ENCODE measurements around a stretch of chr10.

GRCh38 chr10:73648876-73649449, 6.9 kb downstream of the SYNPO2L start:
- RRBS = no CpG with 5 or more reads among the region's 2 CpGs

DNA sequence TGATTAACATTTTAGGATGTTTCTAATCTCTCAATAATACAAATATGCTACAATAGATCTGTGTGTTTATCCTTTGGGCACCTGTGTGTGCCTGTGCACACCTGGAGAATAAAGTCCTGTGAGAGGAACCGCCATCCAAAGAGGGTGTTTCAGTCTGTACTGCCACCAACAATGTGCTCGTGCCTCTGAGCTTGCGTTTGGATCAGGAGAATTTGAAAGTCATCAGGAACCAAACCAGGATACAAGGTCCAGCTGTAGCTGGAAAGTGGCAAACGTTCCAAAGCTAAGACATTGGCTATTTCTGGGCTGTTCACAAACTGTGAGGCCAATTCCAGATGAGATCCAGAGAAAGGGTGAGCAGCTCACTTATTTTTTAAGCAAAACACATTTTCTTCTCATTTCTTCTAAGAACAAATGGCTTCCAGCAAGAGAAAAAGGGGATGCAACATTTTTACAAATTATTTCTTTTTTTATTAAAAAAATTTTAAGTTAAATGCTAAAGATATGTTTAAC, 4.0 kb upstream of the SYNPO2L start:
- RRBS = no CpG with 5 or more reads among the region's 4 CpGs

- RRBS = no CpG with 5 or more reads among the region's 7 CpGs
Measured at GRCh38 chr10:73763202-73764192, 8.6 kb upstream of the FUT11 start.

DNA sequence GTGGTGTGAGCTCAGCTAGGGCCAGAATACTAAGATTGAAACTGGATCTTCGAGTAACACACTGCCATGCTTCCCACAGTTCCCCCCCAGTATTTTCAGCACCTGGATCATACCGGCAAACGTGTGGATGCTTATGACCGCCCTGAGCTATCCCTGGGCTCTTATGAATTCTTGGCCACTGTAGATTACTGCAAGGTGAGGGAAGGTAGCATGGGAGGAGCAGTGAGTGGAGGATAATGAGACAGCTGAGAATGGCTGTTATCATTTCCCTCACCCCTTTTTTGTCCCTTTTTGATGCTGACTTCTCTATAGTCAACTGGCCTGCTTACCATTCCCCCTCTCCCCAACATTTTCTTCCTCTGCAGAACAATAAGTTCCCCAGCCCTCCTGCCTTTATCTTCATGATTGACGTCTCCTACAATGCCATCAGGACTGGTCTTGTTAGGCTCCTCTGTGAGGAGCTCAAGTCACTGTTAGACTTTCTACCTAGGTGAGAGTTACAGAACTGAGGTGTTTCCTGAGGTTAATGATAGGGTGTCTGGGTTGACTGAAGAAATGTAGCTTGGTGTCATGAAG, 6.3 kb upstream of the FUT11 start:
- RRBS = no CpG with 5 or more reads among the region's 5 CpGs

DNA sequence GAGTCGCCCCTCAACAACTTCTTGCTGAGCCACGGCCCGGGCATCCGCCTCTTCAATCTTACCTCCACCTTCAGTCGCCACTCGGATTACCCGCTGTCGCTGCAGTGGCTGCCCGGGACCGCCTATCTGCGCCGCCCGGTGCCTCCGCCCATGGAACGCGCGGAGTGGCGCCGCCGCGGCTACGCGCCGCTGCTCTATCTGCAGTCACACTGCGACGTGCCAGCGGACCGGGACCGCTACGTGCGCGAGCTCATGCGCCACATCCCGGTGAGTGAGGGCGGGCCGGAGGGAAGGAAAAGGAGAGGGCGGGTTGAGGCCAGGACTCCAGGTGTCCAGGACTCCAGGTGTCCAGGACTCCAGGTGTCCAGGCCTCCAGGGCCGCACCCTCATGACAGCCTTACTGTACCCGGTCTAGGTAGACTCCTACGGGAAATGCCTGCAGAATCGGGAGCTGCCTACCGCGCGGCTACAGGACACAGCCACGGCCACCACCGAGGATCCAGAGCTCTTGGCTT, 756 bp downstream of the FUT11 start:
- RRBS = 2% methylated on average over 22 of the region's 46 CpGs

DNA sequence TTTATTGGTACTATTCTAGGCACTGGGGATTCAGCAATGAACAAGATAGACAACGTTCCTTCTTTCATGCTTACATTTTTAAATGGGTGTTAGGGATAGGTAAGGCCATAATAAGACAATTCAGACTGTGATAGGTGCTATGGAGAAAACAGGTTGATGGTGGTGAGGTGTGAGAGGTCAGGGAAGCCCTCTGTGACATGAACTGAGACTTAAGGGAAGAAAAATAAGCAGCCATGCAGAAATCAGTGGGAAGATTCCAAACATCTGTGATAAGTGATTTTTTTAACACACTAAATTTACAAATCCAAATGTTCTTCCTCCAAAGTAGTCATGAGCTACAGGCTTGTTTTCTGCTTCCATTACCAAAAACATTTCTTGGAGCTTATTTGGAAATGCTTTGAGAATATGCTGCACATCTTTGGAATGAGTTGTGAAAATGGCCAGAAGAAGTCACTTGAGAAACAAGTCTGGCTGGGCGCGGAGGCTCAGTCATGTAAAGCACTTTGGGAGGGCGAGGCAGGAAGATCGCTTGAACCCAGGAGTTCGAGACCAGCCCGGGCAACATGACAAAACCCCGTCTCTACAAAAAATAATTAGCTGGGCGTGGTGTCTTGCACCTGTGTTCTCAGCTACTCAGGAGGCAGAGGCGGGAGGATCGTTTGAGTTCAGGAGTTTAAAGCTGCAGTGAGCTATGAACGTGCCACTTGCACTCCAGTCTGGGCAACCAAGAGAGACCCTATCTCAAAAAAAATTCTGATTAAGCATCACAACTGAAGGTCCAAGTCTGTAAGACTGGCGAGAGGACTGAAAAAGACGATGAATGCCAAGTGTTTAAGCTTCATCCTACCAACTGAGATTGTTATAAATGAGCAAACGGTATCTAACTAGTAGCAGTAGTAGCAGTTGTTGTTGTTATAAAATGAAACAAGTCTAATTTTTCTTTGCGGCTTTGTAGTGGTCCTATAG, 922 bp upstream of the CHCHD1 start:
- RRBS = no CpG with 5 or more reads among the region's 16 CpGs

DNA sequence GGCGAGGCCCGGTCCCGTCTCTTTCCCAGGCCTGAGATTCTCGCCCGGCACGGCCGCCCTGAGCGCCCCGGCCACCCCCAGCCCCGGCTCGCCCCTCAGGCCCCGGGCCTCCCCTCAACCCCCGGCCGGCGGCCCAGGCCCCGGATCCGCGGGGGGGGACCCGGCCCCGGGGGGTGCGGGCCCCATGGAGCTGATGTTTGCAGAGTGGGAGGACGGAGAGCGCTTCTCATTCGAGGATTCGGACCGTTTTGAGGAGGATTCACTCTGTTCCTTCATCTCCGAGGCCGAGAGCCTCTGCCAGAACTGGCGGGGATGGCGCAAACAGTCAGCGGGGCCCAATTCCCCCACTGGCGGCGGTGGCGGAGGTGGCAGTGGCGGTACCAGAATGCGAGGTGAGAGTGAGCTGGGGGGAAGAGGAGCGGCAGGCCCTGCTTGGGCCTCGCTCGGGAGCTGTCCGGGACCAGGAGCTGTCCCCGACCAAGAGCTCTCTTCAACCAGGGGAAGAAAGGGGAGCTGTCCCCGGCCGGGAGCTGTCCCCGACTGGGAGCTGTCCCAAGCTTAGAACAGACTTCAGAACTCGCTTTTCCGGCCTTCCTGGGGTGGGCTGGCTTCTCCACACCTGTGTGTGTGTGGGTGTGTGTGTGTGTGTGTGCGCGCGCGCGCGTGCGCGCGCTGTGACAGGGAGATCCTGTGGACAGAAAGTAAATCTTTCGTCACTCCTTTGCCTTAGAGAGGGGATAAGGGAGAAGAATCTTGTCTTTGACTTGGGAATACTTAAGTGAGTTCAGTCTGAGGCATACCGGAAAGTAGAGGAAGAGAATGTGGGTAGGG, 504 bp downstream of the ZSWIM8 start:
- RRBS = 3% methylated on average over 12 of the region's 57 CpGs

DNA sequence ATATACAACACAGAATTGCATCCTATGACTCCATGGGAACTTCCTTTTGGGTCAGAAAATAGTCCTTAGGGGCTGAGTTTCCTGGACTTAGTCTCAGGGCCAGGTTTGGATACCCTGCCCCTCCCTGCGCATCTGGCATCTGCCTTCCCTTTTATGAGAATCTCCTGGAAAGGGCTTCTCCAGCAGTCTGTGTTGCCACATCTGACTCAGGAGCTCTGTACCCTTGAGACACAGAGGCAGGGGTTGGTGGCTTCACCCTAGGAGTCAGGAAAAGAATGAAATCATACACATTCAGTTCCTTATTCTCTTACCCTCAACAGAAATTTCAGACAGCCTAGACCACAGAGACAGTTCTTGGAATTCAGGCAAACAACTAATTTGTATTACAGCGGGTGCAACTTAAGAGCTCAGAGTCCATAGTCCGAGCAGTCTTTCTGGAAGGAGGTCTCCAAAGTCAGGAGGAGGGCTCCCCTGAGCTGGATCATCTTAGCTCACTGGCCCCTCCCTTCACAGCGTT, 3.1 kb upstream of the PLAU start:
- RRBS = no CpG with 5 or more reads among the region's 4 CpGs

DNA sequence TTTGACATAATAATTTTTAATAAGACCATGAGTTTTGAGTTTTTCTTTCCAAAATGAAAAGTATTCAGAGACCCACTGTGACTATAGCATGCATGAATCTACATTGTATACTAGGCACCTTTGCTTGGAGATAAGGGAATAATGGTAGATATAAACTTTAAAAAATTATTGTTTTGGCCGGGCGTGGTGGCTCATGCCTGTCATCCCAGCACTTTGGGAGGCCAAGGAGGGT, 45.7 kb downstream of the VCL start:
- RRBS = no CpG with 5 or more reads among the region's 2 CpGs

- RRBS = no CpG with 5 or more reads among the region's 7 CpGs
Measured at GRCh38 chr10:74819259-74819458, 7.2 kb upstream of the KAT6B start.

DNA sequence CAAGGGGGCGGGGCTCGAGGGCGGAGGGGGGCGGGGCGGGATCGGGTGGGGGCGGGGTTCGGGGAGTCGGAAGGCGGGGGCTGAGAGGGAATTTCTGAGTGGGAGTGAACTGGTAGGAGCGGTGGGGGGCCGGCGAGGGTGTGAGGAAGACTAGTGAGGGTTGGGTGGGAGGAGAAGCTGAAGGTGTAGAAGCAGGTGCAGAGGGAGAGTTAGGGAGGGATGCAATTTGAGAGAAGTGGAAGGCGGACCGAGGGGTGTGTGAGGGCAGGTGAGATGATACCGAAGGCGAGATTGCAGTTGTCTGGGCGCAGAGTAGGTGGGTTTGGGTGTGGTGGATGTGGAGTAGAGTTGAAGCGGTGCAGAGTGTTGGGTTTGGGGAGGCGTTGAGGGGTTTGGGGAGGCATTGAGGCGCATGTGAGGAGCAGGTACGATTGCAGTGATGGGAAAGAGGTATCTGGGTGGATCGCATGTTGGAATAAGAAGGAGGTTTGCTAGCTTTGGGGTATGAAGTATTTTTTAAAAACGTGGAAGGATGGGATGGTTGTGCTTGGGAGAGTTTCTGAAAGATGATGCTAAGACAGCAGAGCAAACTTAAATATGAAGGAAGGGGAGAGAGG, 711 bp downstream of the KAT6B start:
- RRBS = no CpG with 5 or more reads among the region's 24 CpGs

DNA sequence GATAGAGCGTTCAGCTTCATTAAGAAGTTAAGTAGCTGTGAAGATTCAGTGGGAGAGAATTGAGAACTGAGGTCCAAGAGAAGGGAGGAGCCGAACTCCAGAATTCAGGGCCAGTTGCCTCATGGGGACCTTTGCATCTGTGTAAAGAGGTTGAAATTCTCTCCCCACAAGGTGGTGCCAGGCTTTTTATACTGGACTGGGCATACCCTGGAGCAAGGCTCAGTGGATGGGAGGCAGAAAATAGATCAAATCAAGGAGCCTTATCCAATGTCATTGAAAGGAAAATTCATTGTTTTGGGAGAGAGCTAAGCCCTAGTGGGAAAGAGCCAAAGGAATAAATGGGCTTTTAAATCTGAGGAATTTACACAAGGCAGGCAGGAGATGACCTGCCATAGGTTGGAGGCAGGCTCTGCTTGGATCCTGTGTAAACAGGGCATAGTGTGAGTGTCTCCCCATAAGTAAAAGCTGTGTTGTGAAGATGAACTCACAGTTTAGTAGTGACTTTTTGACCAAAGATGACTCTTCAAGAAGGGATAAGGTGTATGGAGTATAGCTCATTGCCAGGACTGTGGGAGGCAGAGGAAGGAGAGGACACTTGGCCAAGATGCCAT, 63.1 kb downstream of the KAT6B start:
- RRBS = no CpG with 5 or more reads among the region's 2 CpGs

GRCh38 chr10:74898009-74898714, 71.8 kb downstream of the KAT6B start:
- RRBS = no CpG with 5 or more reads among the region's 3 CpGs

DNA sequence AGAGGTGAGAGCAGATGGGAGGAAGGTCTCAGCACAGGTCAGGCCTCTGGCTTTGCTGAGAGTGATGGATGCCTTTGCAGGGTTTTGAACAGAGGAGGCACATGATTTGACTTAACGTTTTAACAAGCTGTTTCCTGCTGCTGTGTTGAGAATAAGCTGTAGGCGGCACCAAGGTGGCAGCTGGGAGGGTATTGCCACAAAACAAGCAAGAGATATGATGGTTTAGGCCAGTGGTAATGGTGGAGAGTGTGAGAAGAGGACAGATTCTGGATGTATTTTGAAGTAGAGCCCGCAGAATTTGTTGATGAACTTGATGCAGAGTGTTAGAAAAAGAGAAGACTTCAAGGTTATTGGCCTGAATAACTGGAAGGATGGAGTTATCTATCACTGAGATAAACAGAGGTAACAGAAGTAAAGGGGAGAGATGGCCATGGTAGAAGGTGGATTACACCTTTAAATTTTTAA, 97.4 kb downstream of the KAT6B start:
- RRBS = no CpG with 5 or more reads among the region's 3 CpGs

DNA sequence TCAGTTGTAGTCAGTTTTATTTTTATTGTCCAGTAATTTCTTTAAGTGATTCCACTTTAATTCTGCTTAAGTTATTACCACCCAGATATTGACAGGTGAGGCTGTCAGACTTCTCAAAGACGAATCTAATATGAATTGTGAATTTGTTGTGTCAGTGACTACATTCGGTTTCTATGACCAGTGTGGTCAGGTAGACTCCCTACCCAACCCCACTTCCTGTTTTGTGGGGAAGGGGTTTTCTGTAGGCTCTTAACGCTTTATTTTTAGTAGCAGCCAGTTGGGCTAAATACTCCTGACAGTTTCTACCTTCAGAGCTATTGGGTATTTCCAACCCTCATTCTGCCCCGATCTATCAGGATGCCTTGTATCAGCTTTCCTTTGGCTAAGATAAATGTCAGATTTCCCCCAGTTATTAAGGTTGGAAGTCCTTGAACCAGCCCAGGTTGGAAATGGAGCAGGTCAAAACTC, 95.5 kb downstream of the DUSP29 start:
- RRBS = no CpG with 5 or more reads among the region's 4 CpGs

- RRBS = 3% methylated on average over 14 of the region's 24 CpGs
Measured at GRCh38 chr10:75111795-75112380, 432 bp downstream of the SAMD8 start.

- RRBS = no CpG with 5 or more reads among the region's 12 CpGs
Measured at GRCh38 chr10:75150150-75151040, 38.9 kb downstream of the SAMD8 start.

DNA sequence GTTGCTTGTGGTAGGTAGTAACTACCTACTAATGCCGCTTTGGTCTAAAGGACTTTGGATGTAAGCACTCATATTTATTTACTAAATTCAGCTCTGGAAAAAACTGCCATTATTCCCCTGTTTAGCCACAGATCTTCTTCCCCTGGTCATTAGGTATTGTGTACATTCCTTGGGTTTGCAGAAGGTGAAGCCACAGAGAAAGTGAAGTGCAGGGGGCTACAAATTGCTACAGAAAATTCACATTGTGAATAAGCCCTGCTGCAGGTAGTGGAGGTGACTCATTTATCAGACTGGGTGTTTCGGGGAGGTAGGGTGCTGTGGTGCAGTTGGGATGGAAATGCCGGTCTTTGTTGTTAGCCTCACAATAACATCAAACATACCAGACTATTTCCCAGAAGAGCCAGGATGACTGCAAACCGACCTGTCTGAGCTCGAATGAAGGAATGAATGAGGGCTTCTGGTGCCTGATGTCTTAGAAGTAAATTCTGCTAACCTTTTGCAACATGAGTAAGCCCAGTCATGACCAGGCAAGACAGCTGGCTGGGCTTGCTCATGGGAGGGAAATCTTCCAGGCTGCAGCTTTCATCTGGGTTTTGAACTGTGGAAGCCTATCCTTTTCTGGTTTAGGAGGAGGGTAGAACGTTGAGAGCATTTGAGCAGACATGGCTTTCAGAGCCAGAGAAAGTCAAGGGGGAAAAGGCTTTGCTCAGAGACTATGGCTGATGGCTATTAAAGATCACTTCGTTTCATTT, 2.5 kb upstream of the VDAC2 start:
- RRBS = no CpG with 5 or more reads among the region's 7 CpGs

DNA sequence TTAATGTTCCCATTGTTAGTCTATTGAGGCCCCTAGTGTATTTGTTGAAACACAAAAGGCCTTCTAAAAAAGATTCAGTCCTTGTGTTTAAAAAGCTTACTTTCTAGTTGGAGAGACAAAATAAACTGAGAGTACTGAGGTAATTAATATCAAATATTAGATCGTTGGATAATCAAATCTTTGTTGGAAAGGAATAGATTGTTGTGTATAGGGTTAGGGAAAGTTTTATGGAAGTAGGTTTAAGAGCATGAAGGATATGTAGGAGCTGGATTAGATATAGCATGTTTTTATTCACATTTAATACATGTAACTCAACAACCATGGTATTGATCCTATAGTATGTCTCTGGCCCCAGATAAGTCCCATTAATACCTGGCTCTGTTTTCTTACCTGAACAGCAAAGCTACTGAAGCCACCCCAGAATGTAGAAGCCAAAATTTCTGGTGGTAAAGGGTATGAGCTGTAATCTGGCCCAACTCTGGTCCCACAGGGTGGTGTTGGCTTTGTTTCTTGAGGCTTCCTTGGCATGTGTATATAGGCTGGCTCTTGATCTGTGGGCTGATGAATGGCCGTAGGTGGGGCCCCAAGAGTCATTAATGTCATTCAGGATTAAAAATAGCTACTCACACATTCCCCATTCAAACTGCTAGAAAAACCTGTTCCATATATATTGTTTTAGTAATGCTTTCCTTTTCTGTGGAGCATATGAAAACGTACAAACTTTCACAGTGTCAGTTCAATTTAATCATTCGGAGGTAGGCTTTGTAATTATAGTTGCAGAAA, 5.8 kb downstream of the VDAC2 start:
- RRBS = no CpG with 5 or more reads among the region's 4 CpGs

- RRBS = no CpG with 5 or more reads among the region's 5 CpGs
Measured at GRCh38 chr10:75230997-75231908, 4.5 kb downstream of the COMTD1 start.